Measurements from ENCODE around the gene SART1.

DNA sequence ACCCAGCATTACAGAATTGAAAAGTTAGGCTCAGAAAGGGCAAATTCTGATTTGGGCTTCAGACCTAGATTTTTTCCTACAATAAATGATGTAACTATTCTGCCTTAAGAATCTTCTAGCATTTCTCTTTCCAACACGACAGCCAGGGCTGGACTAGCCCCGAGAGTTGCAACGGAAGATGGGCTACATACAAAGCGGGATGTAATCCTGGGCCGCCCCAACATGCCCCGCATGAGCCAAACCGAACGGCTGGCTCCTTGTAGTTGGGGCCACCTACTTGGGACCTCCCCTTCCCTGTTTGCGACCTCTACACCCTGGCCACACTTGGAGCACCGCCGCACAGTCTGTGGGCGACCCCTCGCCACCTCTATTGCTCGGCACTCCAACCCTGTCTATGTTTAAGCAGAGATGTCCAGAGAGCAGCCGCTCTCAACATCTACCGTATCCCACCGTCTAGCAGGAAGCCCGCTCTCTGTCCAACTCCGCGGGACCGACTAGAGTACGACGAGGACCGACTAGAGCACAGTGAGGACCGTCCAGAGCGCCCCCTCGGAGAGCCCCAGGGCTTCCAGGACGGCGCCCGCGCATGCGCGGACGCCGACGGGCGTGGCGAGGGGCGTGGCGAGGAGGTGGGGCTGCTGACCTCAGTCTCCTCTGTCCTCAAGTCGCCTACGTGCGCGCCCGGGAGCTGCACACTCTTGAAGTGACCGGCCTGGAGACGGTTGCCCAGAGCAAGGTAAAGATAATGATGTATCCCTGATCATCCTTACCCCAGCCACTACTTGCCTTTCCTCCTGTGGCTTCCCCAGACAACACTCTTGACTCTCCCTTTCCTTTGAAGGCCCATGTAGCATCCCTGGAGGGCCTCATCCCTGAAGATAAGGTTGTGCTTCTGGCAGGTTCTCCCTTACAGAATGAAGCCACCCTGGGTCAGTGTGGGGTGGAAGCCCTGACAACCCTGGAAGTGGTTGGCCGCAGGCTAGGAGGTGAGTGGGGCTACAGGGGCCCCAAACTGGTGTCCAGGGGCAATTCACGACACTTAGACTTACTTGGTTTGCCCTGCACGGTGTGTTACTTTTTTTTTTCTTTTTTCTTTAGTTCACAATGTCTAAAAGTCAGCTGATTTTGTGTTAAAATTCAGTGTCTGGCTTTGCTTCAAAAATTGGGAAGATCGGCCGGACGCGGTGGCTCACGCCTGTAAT is 68.6 kb downstream of the FRMD8 start:
- RRBS, result no CpG with 5 or more reads among the region's 55 CpGs

- RRBS, result no CpG with 5 or more reads among the region's 14 CpGs
These were observed 45.4 kb upstream of the SCYL1 start for GRCh38 chr11:65479150-65480296.

- RRBS, result no CpG with 5 or more reads among the region's 4 CpGs
These were observed 28.7 kb upstream of the SCYL1 start for GRCh38 chr11:65496213-65496499.

DNA sequence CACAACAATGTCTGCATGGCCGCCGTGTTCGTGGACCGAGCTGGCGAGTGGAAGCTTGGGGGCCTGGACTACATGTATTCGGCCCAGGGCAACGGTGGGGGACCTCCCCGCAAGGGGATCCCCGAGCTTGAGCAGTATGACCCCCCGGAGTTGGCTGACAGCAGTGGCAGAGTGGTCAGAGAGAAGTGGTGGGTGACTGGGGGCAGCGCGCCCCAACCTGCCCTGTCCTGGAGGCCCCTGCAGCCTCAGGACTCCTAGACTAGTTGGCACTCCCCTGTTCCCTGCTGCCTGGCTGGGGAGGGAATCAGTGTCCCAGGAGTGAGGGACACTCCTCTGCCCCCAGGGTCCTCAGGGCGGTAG is 1.3 kb downstream of the SCYL1 start:
- RRBS, result no CpG with 5 or more reads among the region's 13 CpGs

DNA sequence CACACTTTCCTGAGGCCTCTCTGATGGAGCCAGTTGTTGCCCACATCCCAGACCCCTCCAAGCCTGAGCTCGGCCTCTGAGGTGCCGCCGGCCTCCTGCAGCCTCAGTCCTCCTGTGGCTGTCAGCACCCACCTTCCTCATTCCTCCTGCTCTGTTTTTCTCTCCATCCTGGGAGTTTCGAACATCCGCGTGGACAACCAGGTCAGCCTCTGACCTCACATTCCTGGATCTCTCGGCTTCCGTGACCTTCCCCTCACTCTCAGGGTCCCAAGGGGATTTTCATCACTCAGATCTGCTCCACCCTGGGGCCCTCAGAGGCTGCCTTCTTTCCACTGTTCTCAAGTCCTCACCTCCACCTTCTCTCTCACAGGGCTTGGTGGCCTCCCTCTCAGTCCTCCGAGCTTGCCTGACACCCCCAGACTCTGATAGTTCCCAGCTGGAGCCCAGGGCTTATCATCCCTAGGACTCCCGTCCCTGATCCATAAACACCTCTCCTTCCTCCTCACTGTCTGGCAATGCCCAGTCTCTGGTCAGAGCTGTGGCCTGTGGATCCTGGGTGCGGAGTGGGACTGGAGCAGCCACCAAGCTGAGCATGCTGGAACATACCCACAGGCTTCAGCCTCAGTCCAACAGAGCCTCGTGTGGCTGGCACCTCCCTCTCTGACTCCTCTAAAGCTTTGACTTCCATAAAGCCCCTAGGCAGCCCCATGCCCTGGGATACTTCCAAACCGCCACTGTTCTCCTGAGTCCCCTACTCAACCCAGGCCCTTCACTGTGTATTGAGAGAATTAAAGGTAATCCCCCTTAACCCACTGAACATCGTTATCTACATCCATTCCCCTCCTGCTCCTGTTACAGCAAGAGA is 14.0 kb downstream of the LTBP3 start:
- RRBS, result no CpG with 5 or more reads among the region's 14 CpGs

- RRBS, result no CpG with 5 or more reads among the region's 5 CpGs
These were observed 13.3 kb downstream of the LTBP3 start for GRCh38 chr11:65544803-65545290.

DNA sequence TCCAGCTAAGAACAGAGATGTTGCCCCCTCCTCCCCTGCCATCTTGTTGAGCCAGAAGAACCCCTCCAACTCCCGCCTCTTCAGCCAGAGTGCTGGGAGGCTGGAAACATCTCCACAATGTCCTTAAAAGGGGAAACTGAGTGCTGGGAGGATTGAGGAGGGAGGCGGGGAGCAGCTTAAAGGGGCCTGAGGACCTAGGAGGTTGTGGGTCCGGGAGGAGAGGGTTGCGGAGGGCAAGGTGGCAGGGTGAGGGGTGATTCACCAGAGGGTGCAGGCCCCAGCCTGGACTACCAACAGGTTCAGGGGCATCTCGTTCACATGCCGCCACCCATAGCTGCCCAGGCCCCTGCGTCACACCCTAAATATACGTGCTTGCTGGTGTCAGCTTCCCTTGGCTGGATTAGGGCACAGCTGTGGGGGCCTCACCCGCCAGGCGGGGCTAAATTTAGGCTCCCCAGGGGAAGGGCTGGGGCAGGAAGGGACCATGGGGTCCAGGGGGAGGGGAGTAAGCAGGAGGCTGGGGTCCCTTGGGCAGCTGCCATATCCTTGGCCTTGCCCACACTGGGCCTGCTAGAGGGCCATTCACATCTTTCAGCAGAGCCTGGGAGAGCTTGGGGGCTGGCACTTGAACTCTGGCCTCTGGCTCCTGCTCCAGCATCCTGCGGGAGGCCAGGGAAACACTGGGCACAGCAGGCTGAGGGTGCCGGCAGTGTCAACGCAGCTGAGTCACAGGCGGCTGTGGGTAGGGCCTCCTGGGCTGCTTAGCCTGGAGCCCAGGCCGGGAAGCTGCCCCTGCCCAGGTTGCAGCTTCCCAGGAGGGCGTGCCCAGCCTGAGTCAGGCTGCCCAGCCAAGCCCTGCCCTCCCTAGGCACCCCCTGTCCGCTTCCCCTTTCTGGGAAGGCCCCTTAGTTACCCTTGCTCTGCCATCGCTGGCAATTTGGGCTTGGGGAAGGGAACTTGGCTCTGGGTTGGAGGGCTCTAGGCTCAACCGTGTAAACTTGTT is 1.3 kb downstream of the EHBP1L1 start:
- RRBS, result 13% methylated on average over 4 of the region's 19 CpGs

DNA sequence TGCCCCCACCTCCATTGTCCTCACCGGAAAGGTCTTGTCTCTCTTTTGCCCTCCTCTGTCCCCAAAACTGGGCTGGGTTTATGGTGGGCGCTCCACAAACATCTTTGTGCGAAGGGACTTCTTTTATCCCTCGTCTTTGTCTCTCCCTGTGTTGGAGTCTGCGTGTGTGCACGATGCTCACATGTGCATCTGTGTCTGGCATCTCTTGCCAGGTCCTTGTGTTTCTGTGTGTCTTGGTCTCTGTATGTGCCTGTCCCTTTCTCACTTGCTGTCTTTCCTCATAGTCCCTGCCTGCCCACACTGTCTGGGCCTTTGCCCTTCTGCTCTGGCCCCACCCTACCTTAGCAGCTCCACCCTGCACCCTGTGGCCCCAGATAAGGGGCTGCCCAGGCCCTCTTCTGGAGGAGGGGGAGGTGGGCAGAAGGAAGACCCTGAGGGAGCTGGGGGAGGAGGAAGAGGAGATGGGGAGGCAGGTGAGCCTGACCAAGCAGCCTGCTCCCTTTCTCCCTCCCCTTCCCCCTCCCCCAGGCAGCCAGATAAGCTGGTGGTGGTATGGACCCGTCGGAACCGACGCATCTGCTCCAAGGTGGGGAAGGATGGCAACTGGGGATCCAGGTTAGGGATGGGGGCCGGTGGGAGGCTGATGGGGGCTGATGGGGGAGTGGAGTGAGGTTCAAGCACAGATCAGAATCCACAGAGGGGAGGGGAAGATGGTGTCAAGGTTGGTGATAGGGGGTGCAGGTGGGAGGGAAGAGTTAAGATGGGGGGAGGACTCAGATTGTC is 2.9 kb downstream of the EHBP1L1 start:
- RRBS, result no CpG with 5 or more reads among the region's 11 CpGs

- RRBS, result no CpG with 5 or more reads among the region's 5 CpGs
These were observed 7.6 kb downstream of the EHBP1L1 start for GRCh38 chr11:65583457-65583794.

DNA sequence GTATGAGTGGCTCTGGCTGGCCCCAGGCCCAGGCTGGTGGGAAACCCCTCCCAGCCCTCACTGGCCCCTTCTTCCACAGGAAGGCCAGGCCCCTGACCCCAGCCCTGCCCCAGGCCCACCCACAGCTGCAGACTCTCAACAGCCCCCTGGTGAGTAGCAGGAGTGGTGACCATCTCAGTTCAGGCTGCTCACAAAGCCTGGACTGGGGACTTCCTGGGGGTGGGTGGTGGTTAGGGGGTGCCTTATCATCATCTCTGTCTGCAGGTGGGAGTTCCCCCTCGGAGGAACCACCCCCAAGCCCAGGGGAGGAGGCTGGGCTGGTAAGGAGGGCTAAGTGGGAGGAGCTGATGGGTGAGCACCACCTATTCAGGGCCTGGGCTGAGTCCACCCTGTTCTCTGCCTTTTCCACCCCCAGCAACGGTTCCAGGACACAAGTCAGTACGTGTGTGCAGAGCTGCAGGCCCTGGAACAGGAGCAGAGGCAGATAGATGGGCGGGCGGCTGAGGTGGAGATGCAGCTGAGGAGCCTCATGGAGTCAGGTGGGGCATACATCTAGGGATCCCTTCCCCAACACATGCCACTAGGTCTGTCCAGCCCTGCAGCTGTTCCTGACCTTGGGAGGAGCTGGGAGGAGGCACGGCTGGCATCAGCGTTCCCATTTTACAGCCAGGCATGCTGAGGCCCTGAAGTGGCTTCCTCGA is 5.8 kb downstream of the KCNK7 start:
- RRBS, result no CpG with 5 or more reads among the region's 8 CpGs

DNA sequence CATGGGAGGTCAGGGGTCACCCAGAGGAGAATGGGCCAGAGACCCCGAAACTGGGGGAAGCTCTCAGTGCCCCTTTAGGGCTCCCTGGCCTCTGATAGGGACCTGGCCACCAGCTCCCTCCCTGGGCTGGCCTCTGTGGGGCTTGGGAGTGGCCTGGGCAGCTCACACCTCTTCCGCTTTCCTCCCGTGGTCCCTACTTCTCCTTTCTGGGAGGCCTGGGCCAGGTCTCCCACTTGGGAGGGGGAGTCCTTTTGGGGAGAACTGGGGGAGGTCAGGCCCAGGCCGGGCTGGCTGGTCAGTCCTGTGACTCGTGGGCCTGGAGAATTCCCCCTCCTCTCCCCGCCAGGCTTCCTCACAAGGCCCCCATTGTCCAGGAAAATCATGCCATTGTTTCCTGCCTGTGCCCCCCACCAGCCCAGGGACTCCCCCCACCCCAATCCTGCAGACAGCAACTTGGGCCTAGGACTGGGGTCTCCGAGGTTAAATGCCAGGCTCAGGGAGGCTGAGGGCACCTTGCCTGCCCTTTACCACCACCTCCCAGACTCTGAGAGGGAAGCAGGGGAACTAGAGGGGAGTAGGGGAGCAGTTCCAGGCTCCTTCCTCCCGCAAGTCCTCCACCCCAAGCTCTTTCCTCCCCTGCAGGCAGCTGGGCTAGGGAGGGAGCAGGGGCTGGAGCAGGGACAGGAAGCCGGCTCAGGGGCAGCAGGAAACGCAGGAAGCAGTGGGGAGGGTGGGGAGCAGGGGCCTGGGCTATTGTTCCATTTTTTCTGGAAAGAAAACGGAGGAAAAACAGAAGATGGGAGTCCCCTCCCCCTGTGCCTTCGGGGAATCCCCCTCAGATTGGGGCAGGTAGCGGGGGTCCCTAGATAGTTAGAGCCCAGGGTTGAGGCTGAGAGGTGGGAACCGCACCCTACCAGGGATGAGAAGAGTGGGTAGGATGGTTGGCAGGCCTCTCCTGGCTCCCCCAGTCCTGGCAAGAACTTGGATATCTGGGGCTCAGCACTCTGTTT is 2.7 kb downstream of the MAP3K11 start:
- RRBS, result no CpG with 5 or more reads among the region's 14 CpGs

DNA sequence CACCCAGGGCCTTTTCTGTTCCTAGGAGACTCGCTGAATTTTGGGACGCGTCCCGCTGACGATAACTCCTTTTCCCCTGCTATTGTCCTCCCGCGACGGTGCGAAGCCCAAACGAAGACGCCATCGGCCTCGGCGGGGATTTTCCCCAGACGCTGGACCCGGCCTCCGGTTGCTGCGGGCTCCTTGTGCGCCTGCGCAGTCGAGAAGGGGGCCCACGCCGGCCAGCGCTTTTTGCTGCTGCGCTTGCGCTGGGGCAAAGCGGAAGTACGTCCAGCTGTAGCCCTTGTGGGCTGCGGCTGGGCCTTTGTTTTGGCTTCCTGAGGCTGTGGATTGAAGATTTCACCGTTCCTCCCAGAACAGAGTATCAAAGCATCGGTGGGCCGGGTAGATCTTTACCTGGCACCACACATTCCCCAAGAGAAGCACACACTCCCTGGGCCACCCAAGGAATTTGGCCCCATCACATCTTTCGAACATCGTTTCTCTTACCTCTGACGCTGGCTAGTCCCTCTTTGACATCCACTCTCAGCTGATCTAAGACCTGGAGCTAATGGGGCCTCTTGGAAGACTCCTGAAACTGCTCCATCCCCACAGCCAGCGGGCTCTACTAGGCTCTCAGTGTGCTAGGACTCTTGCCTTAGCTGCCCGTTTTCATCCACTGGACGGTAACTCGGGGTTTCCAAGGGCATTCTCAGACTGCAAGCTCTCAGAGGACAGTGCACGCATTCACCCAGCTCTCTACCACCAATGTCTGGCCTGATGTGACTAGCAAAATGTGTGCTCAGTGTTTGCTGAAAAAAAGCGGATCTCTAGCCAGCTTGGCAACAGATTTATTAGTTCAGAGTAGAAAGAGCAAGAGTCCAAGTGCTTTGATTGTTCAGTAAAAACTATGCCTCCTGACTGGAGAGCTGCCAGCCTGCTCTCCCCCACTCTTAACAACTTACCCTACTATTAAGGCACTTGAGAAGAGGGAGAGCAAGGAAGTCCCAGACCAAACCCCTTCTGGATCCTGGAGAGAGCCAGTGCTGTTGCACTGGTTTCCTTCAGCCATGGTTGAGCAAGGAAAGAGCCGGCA is 9.6 kb downstream of the RELA start:
- RRBS, result 1% methylated on average over 7 of the region's 42 CpGs

DNA sequence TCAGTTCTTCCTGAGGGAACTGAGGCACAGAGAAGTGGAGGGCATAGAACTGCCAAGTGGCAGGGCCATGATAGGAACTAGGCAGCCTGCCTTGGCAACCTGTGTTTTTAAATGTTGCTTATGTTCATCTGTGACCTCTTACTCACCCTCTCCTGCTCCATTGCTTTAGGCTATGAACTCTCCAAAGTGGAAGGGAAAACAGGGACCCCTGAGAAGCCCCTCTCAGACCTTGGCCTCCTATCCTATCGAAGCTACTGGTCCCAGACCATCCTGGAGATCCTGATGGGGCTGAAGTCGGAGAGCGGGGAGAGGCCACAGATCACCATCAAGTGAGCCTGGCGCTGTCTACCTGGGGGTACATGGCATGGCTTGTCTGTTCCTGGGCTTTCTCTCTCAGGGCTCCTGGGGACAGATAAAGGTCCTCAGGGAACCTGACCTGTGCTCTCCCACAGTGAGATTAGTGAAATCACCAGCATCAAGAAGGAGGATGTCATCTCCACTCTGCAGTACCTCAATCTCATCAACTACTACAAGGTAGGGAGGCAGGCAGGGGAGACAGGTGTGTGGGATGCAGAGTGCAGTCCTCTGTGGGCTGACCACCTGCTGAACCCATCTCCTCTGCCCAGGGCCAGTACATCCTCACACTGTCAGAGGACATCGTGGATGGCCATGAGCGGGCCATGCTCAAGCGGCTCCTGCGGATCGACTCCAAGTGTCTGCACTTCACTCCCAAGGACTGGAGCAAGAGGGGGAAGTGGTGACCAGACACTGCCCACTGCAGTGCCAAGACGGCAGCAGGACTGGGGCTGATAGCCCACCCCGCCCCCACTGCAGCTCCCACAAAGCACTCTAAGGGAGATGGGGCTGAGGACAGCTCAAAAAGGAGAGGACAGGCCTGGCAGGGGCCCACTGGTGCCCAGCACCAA is 1.9 kb downstream of the RNASEH2C start:
- RRBS, result no CpG with 5 or more reads among the region's 11 CpGs

- RRBS, result no CpG with 5 or more reads among the region's 10 CpGs
These were observed 8.0 kb downstream of the CFL1 start for GRCh38 chr11:65850021-65850406.

DNA sequence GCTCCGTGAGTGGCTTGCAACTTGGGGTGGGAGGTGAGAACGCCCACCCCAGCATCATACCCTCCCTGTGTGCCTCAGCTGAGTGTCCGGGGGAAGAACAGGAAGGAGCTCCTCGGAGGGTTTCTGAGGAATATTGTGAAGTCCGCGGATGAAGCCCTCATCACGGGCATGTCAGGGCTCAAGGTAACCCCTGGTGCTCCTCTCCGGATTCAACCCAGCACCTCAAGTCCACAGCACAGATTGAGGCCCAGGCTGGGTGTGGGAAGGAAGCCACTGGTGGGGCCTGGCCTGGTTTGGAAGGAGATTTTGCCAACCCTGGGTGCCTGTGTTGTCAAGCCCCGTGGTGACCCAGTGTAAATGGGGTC is 7.3 kb downstream of the CFL1 start:
- RRBS, result no CpG with 5 or more reads among the region's 9 CpGs

DNA sequence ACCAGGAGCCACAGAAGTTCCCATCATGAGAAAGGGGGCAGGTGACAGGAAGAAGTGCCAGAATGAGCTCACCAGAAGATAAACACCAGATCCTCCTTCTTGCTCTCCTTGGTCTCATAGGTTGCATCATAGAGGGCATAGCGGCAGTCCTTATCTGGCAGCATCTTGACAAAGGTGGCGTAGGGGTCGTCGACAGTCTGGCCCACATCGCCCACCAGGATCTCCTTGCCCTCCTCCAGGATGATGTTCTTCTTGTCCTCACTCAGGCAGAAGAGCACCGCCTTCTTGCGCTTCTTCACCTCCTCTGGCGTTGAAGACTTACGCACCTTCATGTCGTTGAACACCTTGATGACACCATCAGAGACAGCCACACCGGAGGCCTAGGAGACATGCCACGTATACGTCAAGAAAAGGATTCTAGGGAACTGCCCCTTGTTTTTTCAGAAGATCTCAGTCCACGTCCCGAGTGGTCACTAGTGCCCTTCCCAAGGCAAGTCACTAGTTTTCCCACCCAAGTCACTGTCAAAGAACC is 2.1 kb downstream of the CFL1 start:
- RRBS, result no CpG with 5 or more reads among the region's 15 CpGs

DNA sequence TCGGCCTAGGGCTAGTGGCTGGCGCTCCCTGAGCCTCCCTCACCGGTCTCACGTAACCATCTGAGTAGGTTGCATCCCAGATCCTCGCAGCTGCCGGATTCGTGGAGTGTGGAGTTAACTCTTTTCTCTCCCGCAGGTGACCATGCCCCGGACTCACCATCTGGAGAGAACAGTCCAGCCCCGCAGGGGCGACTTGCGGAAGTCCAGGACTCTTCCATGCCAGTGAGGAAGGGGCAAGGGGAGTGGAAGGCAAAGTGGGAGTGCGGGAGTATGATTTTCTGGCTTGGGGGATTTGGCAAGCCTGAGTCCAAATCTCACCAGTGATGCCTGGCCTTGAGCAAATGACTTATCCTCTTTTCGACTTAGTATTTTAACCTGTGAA is 972 bp downstream of the MUS81 start:
- RRBS, result 0% methylated on average over 2 of the region's 14 CpGs

- RRBS, result no CpG with 5 or more reads among the region's 14 CpGs
These were observed 3.6 kb downstream of the FOSL1 start for GRCh38 chr11:65896351-65897256.

GRCh38 chr11:65960794-65961838 is at the start of gene SART1:
Gene SART1 (plus strand): TSS chr11:65961734.
- RRBS, result 2% methylated on average over 28 of the region's 67 CpGs

- RRBS, result 1% methylated on average over 35 of the region's 56 CpGs
These were observed 368 bp downstream of the SART1 start for GRCh38 chr11:65961839-65962365.

Measured in HCT116 (cell line).